HT-29 (cell line): Measurements from ENCODE around the gene CDC14C.

DNA sequence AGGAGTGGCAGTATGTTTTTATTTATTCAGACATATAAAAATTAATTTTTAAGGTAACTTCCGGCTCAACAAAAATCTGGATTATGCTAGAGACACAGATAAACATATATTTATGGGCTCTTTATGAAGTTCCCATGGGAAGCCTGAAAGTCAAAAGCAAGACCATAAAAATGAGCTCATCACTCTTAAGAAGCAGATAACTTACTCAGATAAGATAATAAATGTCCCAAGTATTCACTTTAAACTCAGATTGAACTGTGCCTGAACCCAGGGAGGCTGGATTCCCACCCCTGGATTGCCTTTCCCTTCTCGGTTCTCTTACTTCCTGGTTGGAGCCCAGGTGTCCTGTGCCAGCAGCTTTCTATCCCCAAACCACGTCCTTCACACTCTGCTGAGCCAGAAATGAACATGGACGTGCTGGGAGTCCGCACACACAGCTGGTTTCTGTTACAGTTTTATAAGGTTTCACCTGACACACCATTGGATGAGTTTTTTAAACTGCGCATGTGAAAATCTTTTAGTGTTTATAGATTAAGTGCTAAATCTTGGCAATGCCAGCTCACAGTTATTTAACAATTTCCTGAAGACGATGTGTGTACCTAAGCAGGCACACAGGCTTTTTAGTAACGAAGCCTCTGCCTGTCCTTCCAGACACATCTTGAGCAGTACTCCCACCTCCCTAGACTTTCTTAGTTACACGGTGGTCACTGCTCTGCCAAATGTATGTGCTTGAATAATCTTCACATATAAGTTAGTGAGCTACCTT, 636.3 kb upstream of the IGFBP3 start:
- RAMPAGE, long total RNA, result no peak

GRCh38 chr7:46577127-46577425, 656.0 kb upstream of the IGFBP3 start:
- RAMPAGE, long total RNA, result no peak

GRCh38 chr7:46650966-46652384, 730.4 kb upstream of the IGFBP3 start:
- RAMPAGE, long total RNA, result no peak

DNA sequence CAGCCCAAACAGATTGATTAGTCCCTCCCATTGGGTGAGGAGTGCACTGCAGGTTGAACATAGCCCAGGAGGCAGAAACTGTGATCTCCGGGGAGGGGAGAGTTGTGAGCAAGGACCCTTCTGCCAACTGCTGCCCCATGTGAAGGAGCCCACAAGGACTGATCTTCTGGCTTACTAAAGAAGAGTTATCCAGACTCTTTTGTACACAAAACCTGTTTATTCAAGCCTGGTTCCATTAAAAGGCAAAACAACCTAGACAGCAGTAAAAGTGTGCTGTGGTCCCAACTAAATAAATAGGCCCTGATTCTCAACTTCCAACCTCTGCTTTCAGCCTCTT, 465.2 kb downstream of the TNS3 start:
- RAMPAGE, long total RNA, result no peak

GRCh38 chr7:47253482-47254041, 328.3 kb downstream of the TNS3 start:
- RAMPAGE, long total RNA, result no peak

DNA sequence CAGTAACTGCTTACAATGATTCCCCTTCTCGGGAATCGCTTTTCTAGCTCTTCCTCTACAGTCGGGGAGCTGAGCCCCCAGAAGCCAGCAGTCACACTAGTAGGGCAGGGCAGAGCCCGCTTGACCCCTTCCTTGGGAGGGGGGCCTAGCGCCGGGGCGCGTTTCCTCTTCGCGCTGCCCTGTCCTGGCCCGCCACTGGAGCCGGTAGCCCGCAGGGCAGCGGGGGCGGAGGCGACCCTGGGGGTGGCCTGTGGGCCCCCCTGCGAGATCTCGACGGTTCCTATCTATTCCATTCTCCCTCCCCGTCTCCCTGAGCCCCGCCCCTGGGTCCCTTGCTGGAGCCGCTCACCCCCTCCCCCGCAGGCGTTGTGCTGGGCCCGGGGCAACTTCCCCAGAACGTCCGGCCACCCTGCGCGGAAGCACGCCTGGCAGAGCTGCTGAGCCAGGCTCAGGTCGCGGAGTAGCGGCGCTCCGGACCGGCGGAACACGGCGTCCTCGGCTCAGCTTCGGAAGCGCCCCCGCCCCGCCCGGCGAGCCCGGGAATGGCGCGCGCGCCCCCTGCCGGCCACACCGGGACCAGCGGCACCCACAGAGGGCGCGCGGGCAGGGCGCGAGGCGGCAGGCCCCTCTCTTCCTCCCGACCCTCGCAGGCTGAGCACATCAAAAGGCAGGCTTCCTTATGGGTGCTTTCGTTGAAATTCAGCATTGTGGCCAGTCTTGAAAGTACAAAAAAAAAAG, 327.7 kb downstream of the TNS3 start:
- RAMPAGE, long total RNA, result no peak

DNA sequence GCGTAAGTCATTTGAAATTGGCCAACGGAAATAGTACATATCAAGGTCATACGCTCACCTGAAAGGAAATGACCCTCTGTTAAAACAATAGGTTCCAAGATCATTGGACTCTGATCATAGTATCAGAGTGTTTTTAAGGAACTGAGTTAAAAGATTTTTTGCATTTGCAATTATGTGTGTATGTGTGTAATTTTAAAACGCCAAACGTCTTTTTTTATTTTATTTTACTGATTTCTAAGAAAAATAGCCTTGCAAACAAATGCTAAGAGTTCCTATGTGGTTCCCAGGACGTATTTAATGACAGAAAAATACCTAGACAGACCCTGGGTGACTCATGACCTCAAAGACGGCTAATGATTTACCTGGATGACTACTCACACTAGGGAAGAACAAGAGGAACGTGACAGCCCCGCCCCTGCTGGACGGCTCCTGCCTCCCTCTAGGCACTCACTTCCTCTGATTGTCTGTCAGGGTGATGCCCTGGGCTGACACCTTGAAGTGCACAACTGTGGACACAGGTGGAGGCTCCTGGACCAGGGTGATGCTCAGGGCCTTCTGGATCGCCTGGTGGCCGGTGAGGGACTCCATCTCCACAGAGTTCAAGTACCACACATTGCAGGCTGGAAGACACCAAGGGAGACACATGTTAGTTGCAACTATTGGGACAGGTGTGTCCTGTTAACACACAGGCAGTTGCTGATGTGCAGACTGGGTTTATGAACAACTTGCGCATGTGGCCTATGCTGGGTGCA, 298.5 kb downstream of the TNS3 start:
- RAMPAGE, long total RNA, result no peak

- RAMPAGE, long total RNA, result no peak
These were observed 273.0 kb downstream of the TNS3 start for GRCh38 chr7:47308715-47309431.

DNA sequence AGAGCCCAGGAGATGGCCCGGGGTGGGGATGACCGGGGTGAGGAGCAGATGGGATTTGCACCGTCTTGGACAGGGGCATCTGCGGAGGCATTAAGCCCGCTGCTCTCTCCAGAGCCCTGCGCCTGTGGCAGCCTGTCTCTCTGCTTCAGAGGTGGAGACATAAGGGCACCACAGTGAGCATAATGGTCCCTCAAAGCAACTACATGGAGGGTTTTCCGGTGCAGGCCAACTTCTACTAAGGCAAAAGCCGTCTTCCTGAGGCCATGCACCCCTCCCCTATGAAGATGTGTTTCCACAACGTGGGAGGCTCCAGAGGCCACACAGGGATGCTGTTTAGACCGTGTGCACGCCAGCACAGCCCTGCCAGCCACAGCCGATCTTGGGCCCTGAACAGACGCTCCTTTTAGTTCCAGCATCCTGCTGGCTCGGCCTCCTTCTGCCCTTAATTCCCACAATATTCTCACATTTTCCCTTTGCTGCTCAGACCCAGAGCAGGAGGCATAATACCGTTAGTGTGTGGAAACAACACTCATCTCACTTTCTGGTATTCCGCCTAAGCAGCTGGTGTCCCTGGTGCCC, 267.1 kb downstream of the TNS3 start:
- RAMPAGE, long total RNA, result no peak

DNA sequence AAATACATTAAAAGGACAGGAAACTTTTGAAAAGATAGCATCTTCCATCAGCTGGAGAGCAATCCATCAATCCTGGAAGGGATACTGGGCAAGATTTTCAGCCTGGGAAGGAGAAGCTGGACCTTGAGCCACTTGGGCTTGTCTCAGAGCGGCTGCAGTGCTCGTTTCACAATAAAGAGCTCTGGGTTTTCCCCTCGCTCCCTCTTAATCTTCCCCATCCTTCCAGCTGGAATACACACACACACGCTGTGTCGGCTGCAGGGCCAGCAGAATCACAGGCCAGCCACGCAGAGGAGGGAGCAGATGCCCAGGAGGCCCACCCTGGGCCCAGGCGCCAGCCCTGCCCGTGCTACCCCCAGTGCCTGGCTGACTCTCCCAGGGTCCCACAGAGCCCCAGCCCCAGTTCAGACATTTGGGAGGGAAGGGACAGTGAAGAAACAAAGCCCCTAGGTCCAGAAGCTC, 255.1 kb downstream of the TNS3 start:
- RAMPAGE, long total RNA, result no peak

DNA sequence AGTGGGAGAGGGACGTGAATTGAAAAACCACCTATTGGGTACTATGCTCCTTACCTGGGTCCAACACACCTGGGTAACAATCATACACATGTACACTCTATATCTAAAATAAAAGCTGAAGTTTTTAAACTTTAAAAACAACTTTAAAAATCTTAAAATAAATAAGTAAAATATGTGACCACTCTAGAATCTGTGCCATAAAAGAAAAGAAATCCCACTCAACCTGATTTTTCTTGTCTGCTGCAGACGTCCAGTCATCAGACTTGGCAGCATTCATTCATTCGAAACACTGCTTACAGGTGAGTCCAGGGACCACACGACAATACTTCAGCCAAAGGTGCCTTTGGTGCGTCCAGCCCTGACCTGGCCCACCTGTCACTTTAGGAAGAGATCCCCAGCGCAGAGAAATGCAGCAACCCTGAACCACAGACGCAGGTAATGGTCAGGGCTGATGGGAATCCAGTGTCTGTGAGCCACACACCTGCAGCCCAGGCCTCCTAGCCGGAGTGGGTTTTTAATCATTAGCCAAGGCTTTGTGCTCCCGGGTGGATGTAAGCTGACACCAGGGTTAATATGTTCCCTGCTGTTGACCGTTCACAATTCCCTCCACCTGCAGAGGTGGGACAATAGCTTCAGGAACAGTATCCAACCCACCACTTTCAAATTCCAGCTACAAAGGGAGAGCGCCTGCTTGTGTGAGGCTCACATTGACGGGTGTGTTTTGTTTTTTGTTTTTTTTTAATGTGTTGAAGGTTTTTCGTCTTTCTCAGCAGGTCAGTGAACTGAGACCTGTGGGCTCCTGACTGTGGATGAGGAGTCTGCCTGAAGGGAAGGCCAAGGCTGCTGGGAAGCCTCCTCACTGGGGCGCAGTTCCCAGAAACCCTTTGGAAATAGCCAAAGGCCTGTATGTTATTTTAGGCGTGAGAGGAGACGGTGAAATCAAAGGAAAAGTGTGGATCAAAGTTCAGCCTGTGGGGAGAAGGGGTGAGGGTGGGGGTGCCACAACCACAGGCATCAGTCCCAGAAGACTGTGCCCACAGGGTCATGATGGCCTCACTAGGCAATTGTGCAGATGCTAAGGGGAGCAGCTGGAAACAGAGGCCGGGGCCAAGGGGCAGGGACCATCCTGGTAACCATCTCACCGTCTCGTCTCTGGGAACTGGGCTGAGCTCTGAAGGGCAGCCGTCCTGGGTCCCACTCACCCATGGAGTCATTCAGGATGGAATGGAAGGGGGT, 111.3 kb downstream of the TNS3 start:
- RAMPAGE, long total RNA, result no peak

DNA sequence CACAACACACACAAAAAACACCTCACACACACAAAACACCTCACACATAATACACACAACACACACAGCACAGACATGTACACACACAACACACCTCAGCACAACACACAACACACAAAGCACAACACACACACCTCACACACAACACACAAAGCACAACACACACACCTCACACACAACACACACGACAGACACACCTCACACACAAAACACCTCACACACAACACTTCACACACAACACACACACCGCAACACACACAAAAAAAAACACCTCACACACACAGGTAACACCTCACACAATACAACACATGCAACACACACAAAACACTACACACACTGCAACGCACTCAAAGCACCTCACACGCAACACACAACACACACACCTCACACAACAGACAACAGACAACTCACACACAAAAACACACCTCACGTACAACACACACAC, 107.2 kb downstream of the TNS3 start:
- RAMPAGE, long total RNA, result no peak

DNA sequence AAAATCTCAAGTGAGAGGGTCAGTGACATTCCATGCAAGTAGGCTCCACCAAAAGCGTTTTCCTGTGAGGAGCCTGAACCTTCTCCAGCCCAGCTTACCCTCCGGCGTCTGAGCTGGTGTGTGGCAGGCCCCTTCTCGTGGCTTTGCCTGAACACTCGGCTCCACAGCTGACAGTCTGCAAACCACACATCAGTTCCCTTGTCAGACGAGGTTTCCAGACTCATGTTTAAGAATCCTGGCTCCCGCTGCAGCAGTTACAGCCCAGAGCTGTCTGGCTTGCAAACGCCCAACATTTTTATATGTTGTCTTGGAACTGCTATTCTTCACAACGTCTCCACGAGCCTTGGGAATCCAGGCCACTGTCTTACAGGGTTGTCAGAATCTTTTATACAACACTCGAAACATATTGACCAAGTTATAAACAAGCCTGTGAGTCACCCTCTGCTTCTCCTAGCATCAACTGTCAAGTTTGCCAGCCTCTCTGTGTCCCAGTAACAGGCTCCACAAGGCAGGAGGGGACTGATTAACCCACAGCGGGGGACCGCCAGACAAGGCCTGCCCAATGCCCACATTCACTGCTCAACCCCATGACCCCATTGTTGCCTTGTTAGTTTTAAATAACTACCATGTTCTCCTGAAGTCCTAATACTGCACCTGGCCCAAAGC, 68.1 kb downstream of the TNS3 start:
- RAMPAGE, long total RNA, result no peak

GRCh38 chr7:47535326-47535624, 46.6 kb downstream of the TNS3 start:
- RAMPAGE, long total RNA, result no peak

DNA sequence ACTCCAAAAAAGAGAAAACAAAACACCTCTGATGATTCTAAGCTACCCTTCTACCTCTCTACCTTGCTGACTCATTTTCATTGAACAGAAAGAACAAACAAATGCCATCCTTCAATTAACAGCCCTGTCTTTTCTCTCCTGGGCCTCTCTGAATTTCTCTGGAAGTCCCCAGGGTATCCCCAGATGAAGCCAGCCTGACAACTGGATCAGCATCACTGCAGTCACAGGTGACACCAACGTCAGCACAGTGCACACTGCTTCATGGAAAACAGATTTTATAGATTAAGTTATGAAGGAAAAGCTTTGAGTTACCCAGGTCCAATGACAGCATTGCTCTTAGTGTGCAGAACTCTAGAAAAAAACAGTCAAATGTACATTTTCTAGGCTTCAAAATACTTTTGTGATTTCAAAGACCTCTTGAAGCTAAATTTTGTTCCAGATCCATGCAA, 5.6 kb downstream of the HUS1 start:
- RAMPAGE, long total RNA, result no peak

GRCh38 chr7:48097340-48098722, 8.8 kb downstream of the UPP1 start:
- RAMPAGE, long total RNA, result no peak

DNA sequence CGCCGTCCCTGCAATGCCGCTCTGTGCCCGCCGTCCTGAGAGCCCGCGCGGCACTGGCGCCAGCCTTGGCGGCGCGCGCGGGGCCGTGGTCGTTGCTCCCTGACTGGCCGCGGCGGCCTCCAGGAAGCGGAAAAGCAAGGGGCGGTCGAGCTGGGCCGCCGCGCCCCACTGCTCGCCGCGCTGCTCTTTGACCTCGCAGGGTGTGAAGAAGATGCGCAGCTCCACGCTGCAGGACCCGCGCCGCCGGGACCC, at the start of gene CDC14C:
Gene CDC14C (plus strand): TSS at position 86 of the 252 bp plus-strand sequence.
- RAMPAGE, long total RNA, result no peak

DNA sequence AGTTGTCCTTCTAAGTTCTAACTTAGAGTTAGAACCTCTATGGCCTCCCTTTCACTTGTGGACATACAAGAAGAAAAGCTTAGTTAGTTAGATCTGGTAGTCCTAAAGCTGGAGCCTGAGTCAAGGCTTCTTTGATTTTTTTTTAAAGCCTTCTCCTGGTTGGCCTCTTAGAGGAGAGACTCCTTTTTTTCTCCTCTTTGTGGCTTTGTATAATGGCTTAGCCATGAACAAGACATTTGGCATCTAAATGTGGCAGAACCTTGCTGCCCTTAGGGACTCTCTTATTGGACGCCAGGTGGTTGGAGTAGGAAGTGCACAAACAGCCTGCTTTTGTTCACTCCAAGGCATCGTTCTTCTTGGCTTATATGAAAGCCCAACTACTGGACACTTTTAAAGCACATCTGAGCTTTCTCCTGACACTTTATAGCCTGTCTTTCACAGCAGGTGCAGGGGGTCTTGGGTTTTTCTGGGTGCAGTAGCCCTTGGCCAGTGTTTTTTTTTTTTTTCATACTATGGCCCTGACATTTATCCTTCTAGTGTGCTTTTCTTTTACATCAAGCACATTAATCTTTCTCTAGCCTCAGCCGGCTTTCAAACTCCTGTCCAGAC, 25.0 kb downstream of the ZPBP start:
- RAMPAGE, long total RNA, result no peak

- RAMPAGE, long total RNA, result no peak
These were observed 98.0 kb upstream of the IKZF1 start for GRCh38 chr7:50206263-50207186.

- RAMPAGE, long total RNA, result no peak
These were observed 17.3 kb downstream of the IKZF1 start for GRCh38 chr7:50321320-50322708.